Pulmonary lymph node (tissue), 1 donor: Measurements from ENCODE around the gene GNS.

- PRO-cap = bidirectional peak, plus-strand start at chr12:64759624, minus-strand start at chr12:64759427
These were observed at the start of gene GNS for GRCh38 chr12:64759288-64760005. GNS (minus strand) TSS chr12:64759406.

- PRO-cap = no peak
These were observed 26.1 kb downstream of the LEMD3 start for GRCh38 chr12:65195371-65195964.

GRCh38 chr12:65209530-65210041 lies 40.2 kb downstream of the LEMD3 start:
- PRO-cap = bidirectional peak, plus-strand start at chr12:65209884, minus-strand start at chr12:65209807

DNA sequence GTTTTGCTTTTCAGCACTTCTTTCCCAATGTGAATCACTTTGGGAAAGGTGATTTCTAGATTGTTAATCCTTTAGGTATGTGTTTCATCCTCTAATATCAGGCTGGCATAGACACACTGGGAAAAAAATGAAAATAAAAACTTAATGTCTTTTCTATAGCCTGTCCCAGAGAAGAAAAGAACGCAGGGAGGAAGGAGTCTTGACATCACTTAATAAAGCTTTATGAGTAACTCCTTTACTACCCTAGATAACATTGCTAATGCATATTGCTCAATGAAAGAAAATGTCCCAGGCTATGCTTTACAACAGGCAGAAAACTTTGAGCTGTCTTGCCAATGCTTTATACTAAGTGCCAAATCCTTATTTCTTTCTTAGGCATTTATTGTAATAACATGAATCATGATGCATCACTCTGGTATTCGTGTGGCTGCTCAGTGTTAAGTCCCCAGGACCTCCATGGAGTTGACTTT lies 258.2 kb downstream of the MSRB3 start:
- PRO-cap = no peak

GRCh38 chr12:65728841-65729308 lies 95.4 kb upstream of the HMGA2 start:
- PRO-cap = no peak

- PRO-cap = no peak
These were observed 613 bp upstream of the HMGA2 start for GRCh38 chr12:65823383-65824357.

DNA sequence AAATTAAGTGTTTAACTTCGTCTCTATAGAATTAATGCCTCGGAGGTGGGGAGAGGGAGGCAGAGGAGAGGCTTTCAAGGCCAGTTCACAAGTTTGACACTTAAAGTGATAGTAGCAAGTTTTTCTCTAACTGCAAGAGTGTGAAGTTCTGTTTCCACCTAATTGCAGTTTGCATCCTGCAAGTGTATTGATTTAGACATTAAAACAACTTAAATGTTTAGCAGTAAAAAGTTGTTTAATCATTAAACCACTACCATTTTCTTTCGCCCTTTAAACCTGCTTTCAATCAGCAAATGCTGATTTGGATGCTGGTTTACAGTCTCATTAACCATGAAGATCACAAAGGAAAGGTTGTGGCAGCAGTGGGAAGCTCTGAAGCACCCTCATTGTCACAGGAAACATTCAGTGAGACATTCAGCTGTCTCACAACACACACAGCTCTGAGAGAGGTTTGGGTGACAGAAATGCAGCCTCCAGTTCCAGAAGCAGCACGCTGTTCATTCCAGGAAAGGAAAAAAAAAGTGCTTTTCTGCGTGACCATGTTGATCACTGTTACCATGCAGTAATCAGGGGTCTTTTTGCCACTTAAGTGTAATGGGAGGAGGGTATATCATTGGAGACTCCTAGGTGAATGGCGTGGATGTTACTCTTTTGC lies 102.2 kb downstream of the HMGA2 start:
- PRO-cap = no peak

DNA sequence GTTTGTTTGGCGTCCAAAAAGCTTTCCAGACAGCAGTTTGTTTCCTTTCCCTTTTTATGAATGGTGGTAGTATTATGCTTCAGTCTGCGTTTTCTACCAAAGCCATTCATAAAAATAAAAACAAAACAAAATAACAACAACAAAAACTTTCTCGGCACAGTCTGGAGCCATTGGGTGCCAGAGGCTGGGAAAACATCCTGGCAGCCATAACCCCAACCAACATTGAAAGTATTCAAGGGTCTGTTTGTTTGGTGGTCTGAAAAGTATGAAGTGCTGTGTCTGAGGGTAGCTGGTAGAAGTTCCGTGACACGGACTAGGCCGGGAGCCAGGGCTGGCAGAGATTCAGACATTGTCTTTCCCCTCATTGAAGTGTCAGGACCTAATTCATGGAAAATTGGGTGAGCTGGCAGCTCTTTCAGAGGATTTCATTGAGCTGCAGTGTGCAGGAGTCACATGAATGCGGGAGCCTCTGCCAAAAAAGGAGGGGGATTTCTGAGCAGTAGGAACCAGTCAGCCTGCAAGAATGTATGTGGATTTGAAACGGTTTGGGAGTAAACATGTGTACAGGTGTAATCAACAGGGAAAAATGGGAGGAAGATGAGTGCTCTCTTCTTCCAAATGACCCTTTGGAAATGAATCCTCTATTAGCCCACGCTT lies 124.3 kb downstream of the HMGA2 start:
- PRO-cap = no peak

DNA sequence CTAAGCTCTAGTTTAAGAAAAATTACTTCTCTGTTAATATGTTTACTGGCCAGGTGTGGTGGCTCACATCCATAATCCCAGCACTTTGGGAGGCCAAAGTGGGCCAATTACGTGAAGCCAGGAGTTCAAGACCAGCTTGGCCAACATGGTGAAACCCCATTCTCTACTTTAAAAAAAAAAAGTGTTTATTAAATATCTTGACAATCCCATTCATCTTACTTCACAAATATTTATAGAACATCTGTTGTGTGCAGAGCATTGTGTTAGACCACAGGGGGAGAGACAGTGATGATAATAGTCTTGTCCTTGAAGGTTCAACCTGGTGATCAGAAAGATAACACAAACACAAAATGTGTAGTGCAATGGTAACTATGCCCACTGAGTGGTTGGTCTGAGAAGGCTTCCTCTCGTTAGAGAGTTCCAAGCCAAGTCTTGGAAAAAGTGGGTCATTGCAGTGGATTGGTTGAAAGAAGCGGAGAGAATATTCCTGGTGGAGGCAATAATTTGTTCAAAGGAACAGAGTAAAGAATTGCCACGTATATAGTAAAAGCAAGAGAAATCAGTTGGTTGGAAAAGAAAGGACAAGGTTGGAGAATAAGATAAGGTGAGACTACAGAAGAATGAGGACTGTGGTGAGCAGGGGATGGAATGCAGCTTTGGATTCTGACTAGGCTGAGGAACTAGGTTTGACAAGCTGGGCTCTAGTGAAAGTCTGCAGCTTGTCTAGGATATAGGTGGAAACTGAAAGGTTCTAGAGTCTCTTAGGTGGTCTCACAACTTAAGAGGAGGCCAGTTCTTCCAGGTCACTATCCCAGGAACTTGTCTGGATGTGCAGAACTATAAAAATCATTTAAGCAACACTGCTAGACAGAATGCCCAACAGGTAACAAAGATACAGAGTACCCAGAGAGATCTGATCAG lies 42.4 kb downstream of the IRAK3 start:
- PRO-cap = no peak

- PRO-cap = bidirectional peak, plus-strand start at chr12:67269368, minus-strand start at chr12:67269143
These were observed 222 bp upstream of the CAND1 start for GRCh38 chr12:67269074-67269198.

DNA sequence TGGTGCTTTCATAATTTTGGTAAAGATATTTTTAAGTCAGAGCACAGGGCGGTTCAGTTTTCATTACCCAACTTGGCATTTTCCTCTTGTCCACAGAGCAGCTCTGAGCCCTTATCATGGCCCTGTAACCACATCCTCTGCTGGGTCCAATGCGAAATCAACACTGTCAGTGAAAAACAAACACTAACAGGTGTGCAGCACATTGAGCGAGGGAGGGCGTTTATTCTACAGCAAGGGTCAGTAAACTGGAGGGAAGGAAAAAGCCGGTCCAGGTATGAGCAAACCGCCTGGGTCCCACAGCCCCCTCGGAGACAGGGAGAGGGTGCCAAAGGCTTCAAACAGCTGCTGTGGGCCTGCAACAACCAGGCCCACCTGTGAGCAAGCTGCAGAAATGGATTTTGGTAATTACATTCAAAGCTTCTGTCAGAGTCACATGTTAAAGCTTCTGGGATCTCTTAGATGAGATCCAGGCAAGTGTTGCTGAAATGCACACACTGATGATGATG lies 132.8 kb upstream of the DYRK2 start:
- PRO-cap = no peak

DNA sequence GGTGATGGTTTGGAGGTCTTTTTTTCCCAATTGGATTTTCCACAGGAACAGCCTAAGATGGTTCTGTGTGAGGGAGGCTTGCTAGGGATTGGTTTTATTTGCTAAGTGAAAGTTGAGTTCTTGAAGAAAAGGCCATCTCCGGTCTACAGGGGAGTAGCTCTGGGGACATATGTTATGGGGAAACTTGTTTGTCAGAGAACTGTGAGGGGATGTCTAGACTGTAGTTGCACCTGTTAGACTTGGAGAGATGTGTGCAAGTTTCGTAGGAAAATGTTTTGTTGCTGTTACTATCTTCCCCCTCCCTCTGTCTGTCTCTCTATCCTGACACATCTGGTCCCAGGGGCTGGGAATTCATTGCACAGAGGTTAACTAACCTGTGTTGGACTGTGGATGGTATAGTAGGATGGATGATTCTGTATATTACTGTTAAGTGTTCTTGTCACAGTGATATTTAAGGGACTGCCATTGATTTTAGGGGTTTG lies 2.3 kb downstream of the DYRK2 start:
- PRO-cap = no peak

GRCh38 chr12:67674317-67675062 lies 25.9 kb downstream of the DYRK2 start:
- PRO-cap = no peak

DNA sequence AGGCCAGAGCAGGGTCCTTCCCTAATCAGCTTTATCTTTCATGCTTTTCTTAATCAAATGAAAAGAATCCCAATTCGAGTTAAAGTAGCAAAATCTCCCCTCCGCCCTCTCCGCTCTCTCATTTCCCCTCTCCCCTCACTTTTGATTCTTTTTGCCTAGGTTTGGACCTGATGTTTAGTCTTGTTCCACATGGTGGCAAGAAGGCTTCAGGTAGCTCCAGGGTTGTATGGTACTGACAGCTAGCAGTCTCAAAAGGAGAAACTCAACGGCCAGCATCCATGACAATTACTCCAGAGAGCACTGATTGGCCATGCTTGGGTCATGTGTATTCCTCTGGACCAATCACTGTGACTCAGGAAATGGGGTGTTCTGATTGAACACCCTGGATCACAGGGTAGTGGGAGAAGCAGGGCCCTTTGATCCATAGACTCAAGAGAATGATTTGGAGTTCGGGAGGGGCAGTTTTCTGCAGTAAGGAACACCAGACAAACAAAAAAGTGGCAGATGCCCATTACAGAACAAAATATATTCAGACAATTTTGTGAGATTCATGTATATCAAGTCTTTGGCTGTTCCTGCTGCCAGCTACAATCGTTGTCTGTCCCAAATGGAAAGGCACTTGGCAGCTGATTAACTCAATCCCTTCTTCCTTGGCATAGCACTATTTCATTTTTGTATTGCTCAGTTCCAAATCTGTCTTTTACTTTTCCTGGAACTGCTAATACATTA lies 45.4 kb downstream of the DYRK2 start:
- PRO-cap = no peak

GRCh38 chr12:68364729-68365961 lies 33.0 kb upstream of the MDM1 start:
- PRO-cap = bidirectional peak, plus-strand start at chr12:68365408, minus-strand start at chr12:68365477; bidirectional peak, plus-strand start at chr12:68365624, minus-strand start at chr12:68365546

DNA sequence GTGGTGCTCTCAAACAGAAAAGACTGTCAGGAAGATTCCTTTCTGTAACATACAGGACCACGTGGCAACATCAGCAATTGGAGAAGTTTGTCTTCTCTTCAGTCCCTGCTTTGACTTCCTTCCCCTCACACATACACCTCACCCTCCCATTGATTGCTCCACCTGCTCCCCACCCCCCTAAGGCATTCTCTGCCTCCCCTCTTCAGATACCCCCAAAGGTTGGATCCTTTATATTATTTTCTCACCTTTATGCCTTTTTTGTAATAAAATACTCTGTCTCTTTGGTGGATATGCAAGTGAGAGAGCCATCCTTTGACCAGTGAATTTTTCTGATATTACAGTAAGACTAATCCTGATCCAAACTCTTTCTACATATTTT lies 36.3 kb upstream of the MDM1 start:
- PRO-cap = no peak

DNA sequence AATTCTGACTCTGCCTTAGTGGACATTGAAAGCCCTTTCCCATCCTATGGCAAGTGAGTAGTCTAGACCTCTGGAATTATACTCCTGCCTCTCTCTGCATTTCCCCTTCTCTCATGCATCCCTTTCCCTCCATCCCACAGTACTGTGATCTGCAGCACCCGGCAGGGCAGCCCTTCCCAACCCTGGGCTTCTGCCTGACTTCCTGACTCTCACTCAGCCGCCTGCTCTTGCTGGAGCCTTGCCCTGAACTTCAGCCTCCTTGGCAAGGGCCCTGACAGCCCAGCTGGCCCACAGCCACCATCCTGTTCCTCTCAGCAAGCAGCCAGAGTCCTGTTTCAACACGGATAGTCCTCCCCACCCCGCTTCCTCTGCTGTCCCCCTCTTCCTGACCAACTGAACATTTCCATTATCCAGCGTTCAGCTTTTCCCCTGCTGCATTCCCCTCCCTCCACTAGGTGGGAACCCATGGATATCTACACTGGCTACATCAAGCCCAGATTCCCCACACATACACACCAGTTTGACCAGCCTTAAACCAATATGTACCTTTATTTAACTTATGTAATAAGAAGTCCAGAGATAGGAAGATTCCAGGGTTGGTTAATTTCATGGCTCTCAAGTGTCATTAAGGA lies 74.0 kb upstream of the MDM1 start:
- PRO-cap = no peak

DNA sequence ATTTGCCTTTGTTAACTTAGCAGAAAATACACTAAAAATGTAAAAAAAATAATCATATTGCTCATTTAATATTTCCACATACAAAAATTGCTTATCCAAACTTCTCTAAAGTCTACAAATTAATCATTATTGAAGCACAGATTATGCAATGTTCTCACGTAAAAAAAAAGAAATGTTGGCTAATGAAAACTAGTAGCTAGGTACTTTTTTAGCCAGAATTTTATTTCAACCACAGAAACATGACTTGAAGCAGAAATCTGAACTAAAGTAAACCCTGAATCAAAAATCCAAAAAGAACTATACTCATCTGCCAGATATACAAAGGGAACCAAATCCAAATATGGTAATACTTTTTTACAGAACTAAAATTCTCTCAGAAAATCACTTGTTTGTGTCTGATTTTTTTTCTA lies 78.5 kb upstream of the RAP1B start:
- PRO-cap = no peak

GRCh38 chr12:68634007-68635105 lies 23.7 kb downstream of the RAP1B start:
- PRO-cap = no peak

GRCh38 chr12:68665102-68665739 lies 21.6 kb upstream of the NUP107 start:
- PRO-cap = no peak